Karpas-422 (cell line): ENCODE measurements around the gene PUS10.

GRCh38 chr2:60213788-60214421 lies 339.5 kb downstream of the BCL11A start:
- PRO-cap = no peak
- RAMPAGE, long total RNA = no peak

DNA sequence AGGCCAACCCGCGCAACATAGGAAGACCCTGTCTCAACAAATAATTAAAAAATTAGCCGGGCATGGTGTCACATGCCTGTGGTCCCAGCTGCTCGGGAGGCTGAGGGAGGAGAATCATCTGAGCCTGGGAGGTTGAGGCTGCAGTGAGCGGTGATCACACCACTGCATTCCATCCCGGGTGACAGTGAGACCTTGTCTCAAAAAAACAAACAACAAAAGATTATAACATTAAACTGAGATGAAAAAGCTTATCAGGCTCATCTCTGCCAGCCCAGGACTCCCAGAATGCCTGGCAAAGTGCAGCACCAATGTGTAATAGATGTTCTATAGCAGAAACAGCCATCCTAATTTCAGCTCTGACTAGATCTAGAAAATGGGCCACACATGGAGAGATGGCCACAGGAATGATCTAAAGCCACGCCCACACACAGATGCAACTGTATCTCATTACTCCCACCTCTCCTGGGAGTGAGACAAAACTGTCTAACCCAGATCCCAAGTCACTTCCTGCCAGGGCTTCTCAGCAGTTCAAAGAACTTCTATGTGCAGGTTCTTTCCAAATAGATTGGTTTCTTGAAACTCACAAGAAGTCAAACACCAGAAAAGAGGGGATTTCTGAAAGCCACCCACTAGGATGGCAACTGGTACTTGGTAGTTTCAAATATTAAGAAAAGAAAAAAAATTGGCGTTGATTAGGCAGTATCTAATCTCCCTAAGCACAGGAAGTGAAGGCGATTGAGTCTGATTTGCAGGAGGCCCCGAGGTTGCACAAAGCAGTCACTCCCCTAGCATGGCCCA lies 50.8 kb downstream of the PAPOLG start:
- PRO-cap = no peak
- RAMPAGE, long total RNA = no peak

DNA sequence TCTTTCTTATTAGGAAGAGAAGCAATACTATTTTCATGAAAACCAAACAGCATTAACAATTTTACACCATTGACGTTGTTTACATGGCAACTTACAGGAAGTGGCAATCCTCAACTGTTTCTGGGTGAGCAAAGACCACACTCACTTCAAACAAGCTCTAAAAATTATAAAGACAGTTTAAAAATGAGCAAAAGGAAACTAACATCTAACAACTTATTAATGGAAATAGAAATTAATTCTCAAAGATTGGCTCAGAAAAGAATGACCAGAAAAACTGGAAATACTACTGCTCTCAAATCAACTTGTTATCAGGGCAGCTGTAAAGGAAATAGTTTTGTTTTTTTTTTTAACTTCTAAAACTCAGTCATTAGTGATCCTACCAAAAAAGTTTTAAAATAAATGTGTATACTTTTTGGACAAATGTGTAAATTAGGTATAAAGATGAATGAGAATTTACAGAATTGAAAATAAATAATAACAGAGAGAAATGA lies 52.1 kb upstream of the PEX13 start:
- PRO-cap = no peak
- RAMPAGE, long total RNA = no peak

- PRO-cap = no peak
- RAMPAGE, long total RNA = start-site peak on the minus strand at chr2:61018239-61018316, 41 and 56 reads in 2 replicates
Observed at GRCh38 chr2:61017783-61018467, at the start of gene PUS10. Gene PUS10 (minus strand): TSS chr2:61018255.

DNA sequence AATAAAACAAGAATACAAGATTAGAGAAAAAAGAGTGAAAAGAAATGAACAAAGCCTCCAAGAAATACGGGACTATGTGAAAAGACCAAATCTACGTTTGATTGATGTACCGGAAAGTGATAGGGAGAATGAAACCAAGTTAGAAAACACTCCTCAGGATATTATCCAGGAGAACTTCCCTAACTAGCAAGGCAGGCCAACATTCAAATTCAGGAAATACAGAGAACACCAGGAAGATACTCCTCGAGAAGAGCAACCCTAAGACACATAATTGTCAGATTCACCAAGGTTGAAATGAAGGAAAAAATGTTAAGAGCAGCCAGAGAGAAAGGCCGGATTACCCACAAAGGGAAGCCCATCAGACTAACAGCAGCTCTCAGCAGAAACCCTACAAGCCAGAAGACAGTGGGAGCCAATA lies 18.0 kb upstream of the PUS10 start:
- PRO-cap = no peak
- RAMPAGE, long total RNA = no peak

DNA sequence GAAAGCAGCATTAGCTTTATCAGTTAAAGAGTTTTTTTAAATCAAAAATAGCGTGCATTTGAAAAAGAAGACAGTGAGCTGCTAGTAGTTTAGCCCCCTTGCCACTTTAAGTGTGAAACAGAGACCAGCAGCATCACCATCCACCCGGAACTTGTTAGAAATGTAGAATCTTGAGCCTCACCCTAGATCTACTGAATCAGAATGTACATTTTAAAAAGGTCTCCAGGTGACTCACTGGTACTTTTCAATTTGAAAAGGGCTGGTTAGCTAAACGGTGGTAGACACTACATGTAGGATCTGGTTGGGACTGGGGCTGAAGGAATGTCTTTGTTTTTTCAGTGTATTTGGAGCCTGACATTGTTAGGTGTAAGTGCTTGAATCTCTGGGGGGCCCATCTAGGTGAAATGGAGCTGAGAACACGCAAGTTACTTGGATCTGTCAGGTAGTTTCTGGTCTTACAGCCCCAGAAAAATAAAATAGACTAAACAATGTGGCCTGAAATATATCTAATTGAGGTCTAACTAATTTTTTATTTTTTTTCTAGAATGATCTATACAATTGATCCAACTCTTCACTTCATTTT lies 44.0 kb upstream of the XPO1 start:
- PRO-cap = no peak
- RAMPAGE, long total RNA = no peak

DNA sequence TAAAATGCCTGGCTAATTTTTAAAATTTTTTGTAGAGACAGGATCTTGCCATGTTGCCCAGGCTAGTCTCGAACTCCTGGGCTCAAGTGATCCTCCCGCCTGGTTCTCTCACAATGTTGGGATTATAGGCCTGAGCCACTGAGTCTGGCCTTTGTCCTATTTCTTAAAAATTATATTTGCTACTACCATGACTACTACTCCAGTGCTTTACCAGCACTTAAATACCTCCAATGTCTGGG lies 147.3 kb downstream of the FAM161A start:
- PRO-cap = no peak
- RAMPAGE, long total RNA = no peak

DNA sequence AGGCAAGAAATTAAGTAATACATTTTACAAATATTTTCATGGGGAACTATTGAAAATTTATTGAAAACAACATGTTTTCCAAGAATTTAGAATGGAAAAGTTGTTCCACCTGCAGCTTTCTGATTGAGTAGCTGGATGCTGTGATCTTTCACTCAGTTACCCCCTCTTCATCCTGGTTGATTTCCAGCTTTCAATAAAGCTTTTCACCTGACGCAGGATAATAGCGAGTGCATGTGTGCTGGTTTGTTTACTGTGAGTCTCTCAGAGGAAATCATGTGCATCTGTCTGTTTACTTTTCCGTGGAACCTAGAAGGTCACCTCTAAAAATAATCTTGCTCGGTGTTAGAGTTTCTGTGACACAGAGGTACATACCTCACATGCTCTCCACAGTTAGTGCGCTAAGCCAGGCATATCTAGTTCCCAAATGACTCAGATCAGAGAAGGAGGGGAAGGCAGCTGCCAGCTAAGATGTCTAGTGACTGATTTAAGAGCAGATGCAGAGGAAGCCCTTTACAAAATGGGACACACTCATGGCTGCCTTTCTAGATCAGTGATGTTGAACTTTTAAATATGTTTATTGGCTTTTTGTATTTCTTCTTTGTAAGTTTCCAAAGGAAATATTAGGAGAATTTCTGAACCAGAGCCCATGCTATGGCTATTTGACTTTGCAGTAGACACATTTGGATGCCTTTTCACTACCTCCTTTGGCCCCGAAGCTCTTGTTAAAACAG lies 145.9 kb downstream of the FAM161A start:
- PRO-cap = no peak
- RAMPAGE, long total RNA = no peak

DNA sequence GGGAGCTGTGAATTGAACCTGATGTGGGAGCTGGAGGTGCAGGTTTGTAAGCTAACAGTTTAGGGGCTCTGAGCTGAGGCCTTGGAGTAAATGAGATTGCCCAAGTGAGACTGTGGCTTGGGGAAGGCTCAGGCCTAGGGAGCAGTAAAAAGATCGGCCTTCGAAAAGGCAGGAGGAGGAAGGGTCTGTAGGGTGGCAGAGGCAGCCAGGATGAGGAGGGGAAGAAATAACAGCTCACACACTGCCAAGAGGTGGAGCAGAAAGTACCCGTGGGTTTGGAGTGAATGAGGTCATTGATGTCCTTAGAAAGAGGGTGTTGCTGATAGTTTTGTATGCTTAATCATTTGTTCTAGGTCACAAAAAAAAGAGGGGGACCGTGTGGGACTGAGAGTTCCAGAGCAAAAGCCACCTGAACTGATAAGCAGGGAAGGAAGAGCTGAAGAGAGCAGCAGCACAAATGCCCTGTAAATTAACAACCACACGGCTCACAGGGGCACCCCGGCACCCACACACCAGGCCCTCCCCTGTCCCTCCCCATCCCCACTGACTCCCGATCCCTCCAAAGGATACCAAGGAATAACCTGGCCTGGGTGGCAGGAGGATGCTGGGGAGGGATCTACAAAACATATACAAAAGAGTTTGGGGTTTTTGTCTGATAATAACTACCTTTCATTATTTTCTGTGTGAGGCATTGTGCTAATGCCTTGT lies 140.4 kb downstream of the FAM161A start:
- PRO-cap = no peak
- RAMPAGE, long total RNA = no peak

GRCh38 chr2:61714166-61714675 lies 139.6 kb downstream of the FAM161A start:
- PRO-cap = no peak
- RAMPAGE, long total RNA = no peak

- PRO-cap = no peak
- RAMPAGE, long total RNA = no peak
Observed at GRCh38 chr2:61872039-61872748, 16.3 kb downstream of the CCT4 start.

DNA sequence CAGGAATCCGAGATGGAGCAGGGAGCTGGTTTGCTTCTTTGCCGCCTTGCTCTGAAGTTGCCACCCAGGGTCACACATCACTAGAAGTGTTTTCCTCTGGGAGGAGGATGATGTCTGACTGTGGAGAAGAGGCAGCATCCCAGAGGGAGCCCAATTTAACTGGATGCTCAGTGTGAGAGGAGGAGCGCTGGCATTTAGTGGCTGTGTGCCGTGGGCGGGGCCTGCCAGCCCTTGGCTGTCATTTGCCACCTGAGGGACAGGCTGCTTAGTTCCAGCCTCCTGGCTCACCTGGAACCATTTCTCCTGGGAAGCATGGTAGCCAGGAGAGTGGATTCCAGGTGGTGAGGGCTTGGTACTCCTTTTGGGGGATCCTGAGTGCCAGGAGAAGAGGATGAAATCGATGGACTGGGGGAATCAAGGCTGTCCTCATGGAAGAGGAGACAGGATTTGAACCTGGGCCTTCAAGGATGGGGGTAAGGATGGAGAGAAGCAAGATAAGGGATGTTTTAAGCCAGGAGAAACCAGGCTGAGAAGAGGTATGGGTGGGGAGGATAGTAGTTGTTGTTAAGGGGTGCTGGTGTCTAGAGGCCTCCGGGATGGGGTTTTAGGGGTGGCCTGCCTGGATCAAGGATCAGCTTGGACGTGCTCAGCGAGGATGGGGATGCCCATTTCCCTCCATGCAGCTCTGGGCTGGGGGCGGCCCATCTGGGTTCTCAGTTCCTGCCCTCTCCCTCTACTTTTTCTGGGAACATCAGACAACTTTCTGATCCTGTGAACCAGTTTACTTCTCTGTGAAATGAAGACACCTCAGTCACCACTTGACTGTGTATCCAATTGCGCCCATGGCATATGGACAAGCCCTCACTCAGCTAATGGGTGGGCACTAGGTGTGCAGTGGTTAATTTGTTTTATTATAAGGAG lies 9.9 kb downstream of the B3GNT2 start:
- PRO-cap = no peak
- RAMPAGE, long total RNA = no peak

DNA sequence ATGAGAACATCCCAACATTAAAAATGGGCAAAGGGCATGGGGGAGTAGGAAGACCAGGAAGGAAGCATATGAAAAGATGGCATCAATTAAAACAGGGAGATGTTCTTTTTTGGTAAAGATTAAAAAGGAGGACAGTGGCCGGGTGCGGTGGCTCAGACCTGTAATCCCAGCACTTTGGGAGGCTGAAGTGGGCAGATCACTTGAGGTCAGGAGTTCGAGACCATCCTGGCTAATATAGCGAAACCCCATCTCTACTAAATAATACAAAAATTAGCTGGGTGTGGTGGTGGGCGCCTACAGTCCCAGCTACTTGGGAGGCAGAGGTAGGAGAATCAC lies 14.4 kb downstream of the B3GNT2 start:
- PRO-cap = no peak
- RAMPAGE, long total RNA = no peak

DNA sequence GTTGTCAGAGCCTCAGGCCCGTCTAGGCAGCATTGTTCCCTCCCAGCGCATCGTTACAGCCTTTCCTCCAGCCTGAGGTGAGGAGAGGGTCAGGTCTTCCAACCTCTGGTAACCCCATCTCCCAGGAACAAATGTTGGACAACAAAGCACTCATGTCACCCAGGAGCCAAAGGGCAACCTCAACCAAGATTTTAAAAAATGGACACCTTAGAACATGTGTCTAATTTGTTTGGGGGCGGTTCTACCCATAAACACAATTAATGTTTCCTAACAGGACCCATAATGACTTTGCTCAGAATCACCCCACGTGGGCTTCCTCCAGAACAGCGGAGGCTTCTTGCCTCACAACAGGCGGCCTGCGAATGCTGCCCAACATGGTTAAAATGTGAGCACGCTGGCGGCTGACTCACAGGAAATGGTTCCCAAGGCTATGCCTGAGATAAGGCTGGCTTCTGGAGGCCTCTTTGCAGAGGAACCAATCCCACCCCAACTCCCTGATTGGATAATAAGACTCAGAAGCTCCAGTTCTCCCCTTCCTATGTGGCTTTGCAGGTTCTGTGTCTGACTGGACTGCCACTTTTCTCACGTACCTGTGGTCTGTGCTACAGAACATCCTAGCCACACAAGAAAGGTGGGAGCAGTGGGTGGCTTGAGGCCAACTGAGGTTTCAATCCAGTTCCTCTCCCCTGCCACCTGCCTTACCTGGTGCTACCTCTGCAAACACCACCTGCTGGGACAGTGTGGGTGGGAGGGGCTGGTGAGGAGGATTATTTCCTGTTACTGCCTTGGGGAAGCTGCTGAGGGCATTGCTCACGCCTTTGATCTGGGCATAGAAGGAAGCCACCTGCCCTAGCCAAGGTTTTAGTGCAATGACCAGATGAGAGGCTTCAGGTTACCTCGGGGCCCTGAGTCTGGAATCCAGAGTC lies 108.8 kb downstream of the B3GNT2 start:
- PRO-cap = no peak
- RAMPAGE, long total RNA = no peak

- PRO-cap = no peak
- RAMPAGE, long total RNA = no peak
Observed at GRCh38 chr2:62415117-62415489, 90.9 kb downstream of the TMEM17 start.

GRCh38 chr2:62456723-62458001 lies 48.8 kb downstream of the TMEM17 start:
- PRO-cap = no peak
- RAMPAGE, long total RNA = no peak

DNA sequence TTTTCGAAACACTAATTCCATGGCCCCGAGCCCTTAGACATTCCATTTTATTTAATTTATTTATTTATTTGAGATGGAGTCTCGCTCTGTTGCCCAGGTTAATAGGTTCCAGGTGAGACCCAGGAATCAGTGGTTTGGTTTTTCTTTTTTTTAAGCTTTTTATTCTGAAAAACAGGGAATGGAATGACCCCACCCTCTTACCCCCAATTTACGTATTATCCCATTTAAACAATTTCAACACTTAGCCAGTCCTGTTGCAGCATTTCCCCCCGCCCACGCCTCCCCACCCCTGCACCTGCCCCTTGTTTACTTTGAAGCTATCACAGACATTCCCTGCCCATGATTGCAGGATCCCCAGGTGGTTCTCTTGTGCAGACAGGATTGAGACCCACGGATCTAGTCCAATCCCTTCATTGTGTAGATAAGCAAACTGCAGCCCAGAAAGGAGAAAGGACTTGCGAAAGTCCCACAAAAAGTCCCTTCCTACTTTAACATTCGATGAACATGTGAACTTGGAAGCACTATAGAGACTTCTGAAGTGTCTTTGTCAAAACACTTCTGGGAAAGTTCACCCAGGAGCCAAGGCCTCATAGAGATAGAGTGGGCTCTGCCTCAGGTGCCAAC lies 39.0 kb downstream of the TMEM17 start:
- PRO-cap = no peak
- RAMPAGE, long total RNA = no peak

GRCh38 chr2:62475135-62476146 lies 30.6 kb downstream of the TMEM17 start:
- PRO-cap = no peak
- RAMPAGE, long total RNA = no peak

- PRO-cap = no peak
- RAMPAGE, long total RNA = no peak
Observed at GRCh38 chr2:62881152-62881473, 169.5 kb upstream of the OTX1 start.

GRCh38 chr2:62993804-62994013 lies 56.9 kb upstream of the OTX1 start:
- PRO-cap = no peak
- RAMPAGE, long total RNA = no peak